ENCODE measurements around the gene ADAM8.

- PRO-cap, result no peak
- RAMPAGE, long total RNA, 4 experiments, result no peak in any of the 4 experiments
These were observed 1.7 kb upstream of the VENTX start for GRCh38 chr10:133235927-133236365.

DNA sequence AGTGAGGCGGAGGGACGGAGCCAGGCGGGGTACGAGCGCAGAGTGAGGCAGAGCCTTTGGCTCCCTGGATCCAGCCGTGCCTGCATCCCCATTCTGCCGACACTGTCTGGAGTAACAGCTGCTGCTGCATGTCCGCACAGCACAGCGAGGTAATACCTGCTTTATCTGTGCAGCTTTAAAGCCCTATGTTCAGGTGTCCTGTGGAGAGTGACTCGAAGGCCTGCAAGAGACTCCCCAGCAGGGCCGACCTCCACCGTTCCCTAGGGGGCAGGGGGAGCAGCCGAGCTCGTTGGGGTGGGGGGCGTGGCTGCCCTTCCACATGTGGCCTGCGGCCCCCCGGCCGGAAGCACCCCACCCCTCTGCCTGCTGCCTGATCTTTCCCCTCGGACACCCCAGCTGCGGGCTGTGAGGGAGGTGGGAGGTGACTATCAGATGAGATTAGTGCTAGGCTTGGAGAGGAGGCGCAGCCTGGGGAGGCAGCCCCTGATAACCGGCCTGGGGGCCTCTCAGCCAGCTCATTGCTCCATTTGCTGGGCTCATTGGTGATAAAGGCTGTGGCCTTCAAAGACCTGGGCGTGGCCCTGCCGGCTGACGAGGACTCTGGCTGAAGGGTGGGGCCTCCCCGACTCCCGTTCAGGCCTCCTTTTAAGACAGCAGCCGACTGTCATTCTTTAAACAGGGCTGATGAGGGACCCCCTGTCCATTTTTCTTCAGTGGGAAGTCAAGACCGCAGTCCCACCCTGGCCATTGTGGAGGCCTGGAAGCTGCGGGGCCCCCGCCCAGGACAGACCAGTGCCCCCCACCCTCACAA is 8.0 kb downstream of the VENTX start:
- PRO-cap, result no peak
- RAMPAGE, long total RNA, 4 experiments, result no peak in any of the 4 experiments

GRCh38 chr10:133254349-133254712 is 16.7 kb downstream of the VENTX start:
- PRO-cap, result no peak
- RAMPAGE, long total RNA, 4 experiments, result no peak in any of the 4 experiments

- PRO-cap, result no peak
- RAMPAGE, long total RNA, 4 experiments, result no peak in any of the 4 experiments
These were observed 18.9 kb downstream of the ADAM8 start for GRCh38 chr10:133257333-133258536.

GRCh38 chr10:133276262-133277387 is at the start of gene ADAM8:
Gene ADAM8 (minus strand): TSS chr10:133276868.
- PRO-cap, result no peak
- RAMPAGE, long total RNA, 4 experiments, result start-site peak on the minus strand in 2 of 4 experiments, at chr10:133276845-133276868 at its widest, 9 to 11 reads per replicate

GRCh38 chr10:133283742-133284127 is 7.1 kb upstream of the ADAM8 start:
- PRO-cap, result no peak
- RAMPAGE, long total RNA, 4 experiments, result no peak in any of the 4 experiments

- PRO-cap, result no peak
- RAMPAGE, long total RNA, 4 experiments, result no peak in any of the 4 experiments
These were observed 15.6 kb downstream of the TUBGCP2 start for GRCh38 chr10:133292866-133293596.

DNA sequence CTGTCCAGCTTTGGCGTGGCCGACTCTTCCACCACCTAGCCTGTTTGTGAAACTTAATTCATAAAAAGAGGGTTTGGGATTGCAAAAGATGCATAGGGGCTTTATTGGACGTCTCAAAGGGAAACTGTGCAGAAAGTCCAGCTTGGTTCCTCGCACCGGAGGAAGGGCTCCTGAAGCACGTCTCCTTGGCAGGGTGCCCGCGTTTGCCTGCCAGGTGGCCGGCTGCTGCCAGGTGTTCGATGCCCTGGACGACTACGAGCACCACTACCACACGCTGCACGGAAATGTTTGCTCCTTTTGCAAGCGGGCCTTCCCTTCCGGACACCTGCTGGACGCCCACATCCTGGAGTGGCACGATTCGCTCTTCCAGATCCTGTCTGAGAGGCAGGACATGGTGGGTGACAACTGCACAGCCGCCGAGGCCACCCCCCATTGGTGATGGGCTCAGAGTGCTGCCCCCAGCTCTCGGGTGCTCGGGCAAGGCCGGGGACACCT is 917 bp downstream of the ZNF511 start:
- PRO-cap, result no peak
- RAMPAGE, long total RNA, 4 experiments, result no peak in any of the 4 experiments

DNA sequence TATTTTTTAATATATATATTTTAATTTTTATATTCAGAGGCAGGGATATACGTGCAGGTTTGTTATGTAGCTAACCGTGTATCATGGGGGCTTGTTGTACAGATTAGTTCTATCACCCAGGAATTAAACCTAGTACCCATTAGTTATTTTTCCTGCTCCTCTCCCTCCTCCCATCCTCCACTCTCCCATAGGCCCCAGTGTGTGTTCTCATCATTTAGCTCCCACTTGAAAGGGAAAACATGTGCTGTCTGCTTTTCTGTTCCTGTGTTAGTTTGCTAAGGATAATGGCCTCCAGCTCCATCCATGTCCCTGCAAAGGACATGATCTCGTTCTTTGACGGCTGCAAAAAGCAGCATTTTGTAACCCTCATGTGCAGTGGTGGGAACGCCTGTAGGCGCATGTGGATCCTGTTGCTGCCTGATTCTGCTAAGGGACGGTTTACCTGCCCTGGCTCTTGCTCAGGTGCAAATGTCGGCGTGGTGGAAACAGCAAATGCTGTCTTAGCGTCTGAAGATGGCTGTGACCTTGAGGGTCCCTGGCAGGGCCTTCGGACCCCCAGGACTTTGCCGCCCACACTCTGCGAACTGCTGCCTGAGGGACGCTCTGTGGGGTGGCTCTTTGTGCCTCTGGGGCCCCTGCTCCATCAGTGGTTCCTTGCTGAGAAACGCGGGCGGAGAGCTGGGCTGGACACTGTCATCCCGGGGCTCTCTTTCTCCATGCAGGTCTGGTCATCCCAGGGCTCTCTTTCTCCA is 5.7 kb upstream of the MTG1 start:
- PRO-cap, result no peak
- RAMPAGE, long total RNA, 4 experiments, result no peak in any of the 4 experiments

- PRO-cap, result no peak
- RAMPAGE, long total RNA, 4 experiments, result no peak in any of the 4 experiments
These were observed 4.6 kb downstream of the SPRN start for GRCh38 chr10:133419790-133420253.

GRCh38 chr10:133423148-133423804 is 1.1 kb downstream of the SPRN start:
- PRO-cap, result no peak
- RAMPAGE, long total RNA, 4 experiments, result no peak in any of the 4 experiments

DNA sequence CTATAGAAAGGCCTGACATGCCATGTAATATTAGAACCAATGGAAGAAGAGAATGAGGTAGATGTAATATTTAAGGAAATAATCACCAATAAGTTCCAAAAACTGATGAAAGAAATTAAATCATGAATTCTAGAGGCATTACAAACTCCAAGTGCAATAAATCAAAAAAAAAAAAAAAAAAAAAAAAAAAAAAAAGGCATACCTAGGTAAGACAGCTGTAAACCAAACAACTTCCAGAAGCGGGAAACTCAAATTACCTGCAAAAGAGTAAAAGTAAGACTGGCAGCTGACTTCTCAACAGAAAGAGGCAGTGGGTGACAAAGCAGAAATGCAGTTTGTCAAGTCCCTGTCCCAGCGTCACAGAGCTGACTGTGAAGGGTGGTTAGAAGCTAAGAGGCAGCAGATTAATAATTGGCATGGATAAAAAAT is 4.5 kb upstream of the SPRN start:
- PRO-cap, result no peak
- RAMPAGE, long total RNA, 4 experiments, result no peak in any of the 4 experiments

DNA sequence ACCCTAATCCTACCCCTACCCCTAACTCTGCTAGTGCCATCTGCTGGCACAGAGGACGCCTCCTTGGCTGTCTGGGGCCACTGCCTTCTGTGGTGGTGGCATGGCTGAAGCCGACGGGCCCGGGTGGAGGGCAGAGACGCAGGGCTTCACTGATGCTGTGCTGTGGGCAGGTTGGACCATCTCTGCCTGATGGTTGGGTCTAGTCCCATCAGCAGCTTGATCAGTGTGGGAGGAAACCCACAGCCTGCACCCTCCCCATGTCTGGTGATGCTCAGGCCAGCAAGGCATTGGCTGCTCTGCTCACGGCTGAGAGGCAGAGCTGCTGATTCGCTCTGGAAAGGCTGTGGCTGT is 247 bp upstream of the SCART1 start:
- PRO-cap, result no peak
- RAMPAGE, long total RNA, 4 experiments, result no peak in any of the 4 experiments

Data from sigmoid colon (tissue), 4 donors.